SJCRH30 (cell line): ENCODE measurements around the gene TMEM236.

- RAMPAGE, long total RNA = no peak
Observed at GRCh38 chr10:15237198-15237816, 68.8 kb upstream of the NMT2 start.

- RAMPAGE, long total RNA = no peak
Observed at GRCh38 chr10:15253984-15254335, 85.5 kb upstream of the NMT2 start.

GRCh38 chr10:15385482-15386558 is 14.7 kb upstream of the FAM171A1 start:
- RAMPAGE, long total RNA = no peak

DNA sequence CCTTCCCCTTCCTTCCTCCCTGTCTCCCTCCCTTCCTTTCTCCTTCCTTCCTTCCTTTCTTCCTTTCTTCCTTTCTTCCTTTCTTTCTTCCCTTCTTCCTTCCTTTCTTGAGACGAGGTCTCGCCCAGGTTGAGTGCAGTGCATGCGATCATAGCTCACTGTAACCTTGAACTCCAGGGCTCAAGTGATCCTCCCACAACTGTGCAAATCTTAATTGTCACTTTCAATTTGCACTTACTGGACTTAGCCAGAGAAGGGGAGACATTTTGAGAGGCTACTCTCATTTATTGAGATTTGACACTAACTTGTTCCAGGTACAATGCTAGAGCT is 157.9 kb upstream of the FAM171A1 start:
- RAMPAGE, long total RNA = no peak

DNA sequence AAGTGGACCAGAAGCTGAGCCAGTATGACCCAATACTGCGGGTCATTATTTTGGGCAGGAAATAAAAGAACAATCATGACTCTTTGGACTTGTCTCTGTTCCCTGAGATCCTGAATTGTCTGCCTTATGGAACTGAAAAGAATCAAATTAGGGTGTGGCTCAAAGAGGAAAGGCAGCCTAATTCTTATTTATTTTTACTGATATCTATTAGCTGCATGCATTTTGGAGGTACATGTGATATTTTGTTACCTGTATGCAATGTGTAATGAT is 168.3 kb upstream of the FAM171A1 start:
- RAMPAGE, long total RNA = no peak

- RAMPAGE, long total RNA = no peak
Observed at GRCh38 chr10:15735599-15736225, 16.0 kb upstream of the ITGA8 start.

DNA sequence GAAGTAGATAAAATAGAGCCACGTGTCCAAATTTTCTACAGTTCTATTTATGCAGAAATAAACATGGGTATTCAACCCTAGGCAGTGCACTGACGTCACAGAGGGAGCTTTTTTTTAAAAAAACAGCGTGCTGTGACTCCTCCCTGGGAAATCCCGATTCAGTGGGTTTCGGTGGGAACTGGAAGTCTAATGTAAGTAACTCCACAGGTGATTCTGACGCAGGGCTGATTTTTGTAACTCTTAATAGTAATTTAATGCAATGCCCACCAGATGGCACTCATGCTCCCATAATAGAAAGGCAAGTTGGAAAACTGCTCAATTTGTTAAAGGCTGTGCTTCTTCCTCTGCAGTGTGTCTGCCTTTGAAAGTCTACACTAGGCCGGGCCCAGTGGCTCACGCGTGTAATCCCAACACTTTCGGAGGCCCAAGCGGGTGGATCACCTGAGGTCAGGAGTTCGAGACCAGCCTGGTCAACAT is 10.9 kb upstream of the RSU1 start:
- RAMPAGE, long total RNA = no peak

DNA sequence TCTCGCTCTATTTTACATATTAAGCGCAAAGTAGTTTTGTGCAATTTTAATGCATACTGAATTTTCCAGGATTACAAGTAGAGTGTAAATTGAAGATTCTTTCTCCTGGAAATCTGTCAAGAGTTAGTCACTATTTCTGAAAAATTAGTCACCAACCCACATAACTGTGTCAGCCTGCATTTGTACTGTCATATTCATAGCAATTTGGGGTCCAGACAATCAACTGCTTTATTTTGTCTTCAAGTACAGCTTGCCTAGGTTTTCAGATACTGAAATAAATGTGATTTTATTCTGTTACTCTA is 55.2 kb downstream of the CUBN start:
- RAMPAGE, long total RNA = no peak

- RAMPAGE, long total RNA = no peak
Observed at GRCh38 chr10:17178938-17179599, 22.4 kb downstream of the TRDMT1 start.

DNA sequence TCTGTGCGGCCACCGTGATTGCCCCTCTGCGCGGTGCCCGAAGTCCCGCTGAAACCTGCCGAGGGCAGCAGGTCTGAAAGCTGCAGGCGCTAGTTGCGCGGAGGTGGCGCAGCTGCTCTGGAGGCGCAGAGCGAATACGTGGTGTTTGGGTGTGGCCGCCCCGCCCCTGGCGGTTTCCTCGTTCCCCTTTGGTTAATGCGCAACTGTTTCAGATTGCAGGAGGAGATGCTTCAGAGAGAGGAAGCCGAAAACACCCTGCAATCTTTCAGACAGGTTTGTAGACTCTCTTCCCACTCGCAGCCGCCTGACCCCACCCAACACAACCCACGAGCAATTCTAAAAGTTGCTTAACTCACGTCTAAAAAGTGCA is 2.4 kb downstream of the VIM start:
- RAMPAGE, long total RNA = no peak

DNA sequence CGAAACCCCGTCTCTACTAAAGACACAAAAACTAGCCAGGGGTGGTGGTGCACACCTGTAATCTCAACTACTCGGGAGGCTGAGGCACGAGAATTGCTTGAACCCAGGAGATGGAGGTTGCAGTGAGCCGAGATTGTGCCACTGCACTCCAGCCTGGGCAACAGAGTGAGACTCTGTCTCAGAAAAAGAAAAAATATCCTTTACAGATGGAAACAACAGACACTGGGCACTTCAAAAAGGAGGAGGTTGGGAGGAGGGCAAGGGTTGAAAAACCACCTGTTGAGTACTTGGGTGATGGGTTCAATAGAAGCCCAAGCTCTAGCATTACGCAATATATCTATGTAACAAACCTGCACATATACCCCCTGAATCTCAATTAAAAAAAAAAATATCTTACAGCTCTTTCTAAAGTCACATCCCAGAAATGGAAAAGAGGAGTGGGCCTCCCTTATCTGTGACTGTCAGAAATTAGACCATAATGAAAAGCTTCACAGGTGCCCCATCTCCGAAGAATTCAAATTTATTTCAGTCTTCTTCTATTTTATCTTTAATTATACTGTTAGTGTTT is 12.0 kb downstream of the VIM start:
- RAMPAGE, long total RNA = no peak

DNA sequence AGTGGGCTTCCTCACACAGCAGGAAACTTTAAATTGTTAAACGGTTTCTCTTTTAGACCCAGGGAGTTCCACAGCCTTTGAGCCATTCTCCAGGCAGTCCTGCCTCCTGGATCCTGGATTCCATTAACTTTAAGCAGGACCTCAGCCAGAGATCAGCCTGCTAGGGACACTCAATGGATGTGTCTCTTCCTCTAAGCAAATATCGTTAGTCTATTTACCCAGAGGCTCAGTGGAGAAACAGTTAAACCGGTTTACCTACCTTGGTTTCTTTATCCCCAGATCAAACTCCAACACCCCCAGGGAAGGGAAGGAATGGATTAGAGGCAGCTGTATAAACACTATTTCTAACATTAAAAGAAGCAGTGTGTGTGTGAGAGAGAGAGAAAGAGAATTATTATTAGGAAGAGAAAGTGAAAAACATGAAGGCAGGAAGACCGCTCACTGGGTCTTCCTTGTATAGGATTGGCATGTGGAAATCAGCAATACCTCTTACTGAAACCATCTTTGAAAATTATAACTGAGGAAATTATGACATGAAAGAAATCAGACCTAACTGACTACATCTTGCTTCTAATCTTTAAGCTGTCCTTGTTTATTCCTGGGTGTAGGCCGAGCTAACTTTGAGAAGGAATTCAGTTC is 66.1 kb downstream of the ST8SIA6 start:
- RAMPAGE, long total RNA = no peak

GRCh38 chr10:17586845-17587259 is 30.3 kb downstream of the HACD1 start:
- RAMPAGE, long total RNA = no peak

DNA sequence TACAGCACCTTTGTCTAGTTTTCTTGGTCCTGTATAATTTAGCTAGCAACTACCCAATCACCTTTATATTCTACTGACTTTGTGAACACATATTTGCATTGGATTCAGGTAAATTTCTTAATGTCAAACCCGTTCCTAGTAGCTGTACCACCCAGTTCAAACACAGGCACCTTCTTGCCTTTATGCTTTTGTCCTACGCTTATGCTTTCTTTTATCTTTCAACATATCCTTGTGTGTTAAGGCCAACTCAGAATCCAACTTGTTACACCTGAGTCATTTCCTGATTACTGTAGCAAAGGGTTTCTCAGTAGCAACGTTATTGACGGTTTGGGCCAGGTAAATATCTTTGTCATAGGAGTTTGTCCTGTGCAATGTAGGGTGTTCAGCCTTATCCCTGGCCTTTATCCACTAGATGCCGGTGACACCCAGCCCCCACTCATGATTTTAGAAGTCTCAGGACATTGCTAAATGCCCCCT is 2.0 kb downstream of the STAM start:
- RAMPAGE, long total RNA = no peak

- RAMPAGE, long total RNA = no peak
Observed at GRCh38 chr10:17735036-17735592, 16.9 kb upstream of the TMEM236 start.

- RAMPAGE, long total RNA = no peak
Observed at GRCh38 chr10:17751926-17752620, at the start of gene TMEM236. TMEM236 (plus strand) TSS chr10:17752201.

DNA sequence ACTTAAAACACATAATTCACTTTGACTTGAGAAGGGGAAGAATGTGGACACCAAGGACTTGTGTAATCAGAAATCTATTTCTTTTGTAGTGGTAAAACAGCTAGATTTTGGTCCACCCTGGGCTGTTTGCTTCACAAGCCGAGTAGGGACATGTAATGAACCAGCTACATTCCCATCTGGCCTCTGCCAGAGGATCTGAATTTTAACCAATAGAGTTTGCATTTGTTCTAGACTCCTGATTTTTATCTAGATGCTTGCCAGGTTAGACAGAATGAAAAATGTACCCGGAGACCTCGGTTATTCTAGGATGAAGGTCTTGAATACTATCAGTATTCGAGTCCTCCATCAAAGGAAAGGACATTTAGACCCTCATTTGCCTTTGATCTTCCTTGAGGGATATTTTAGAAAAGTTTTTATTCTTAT is 2.0 kb downstream of the CACNB2 start:
- RAMPAGE, long total RNA = no peak

DNA sequence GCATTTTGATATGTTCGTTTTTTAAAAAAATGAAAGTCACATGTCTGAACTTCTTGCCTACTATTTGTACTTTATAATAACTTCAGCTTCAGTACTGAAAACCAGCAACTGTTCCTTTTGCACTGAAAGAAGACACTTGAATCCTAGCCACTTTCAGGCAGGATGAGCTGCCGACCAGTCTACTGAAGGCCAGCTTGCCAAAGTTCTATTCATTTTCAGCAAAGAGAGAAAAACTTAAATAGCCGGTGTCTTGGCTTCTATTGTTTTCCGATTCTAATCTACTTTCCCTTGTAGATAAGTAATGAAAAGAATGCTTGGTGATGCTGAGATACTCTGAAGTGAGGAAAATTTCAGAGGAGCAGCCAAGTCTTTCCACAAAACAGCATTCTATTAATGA is 253.3 kb downstream of the CACNB2 start:
- RAMPAGE, long total RNA = no peak

DNA sequence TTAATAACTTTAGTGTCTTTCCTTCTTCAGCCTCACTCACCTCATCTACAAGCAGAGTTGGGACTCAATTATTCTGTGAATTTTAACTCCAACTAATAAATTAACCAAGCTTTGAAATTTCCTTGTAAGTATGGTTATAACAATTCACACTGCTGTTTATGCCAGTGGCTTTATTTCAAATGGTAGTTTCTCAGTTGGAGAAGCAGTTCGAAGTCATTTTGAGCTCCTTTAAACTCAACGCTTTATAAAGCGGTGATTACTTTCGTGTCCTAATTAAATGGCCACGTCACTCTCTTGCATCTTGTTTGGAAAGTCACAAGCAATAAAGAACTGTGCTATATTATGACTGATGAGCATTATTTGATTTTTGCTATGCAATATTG is 251.5 kb downstream of the NSUN6 start:
- RAMPAGE, long total RNA = no peak

DNA sequence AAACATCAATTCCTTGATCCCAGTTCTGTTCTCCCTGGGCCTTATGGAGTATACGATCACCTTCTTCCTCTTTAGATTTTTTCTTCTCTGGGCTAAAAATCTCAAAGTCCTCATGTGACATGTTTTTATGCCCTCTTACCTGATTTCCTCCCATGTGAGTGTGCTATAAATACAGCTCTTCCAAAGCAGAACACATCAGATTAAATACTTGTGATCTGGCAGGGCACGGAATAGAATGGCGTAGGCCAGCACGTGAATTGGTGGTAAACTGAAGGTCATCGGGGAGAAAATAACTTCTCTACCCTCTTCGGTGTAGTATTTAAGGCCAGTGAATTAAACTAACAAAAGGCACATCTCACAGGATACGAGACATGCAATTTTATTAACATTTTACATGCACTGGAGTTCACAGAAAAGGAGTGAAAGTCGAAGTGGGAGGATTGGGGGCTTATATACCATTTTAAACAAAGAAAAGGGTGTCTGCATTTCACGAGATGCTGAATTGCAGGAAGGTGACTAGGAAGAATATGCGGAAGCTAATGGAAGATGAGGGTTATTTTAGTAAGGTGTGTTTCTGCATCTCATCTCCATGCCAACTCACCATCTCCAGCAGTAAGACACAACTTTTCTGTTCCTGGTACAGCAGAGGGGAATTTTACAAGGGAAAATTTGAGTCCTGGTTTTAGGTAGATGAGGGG is 212.5 kb downstream of the NSUN6 start:
- RAMPAGE, long total RNA = no peak